Renal cortical epithelial cell (primary cell): Measurements from ENCODE around the gene PDGFRB.

DNA sequence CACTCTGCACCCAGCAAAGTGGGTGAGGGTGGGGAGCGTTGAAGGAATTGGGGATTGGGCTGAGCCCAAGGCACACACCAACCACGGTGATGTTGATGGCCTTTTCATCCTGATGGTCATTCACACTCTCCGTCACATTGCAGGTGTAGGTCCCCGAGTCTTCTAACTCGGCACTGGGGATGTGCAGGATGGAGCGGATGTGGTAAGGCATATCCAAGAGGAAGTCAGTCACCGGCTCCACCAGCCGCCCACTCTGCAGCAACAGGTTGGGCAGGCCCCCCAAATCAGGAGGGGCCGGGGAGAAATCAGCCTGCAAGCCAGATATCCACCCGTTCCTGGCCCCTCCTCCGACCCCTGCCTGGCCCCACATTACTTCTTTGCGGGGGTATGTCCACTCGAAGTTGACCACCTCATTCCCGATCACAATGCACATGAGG lies 22.1 kb downstream of the PDGFRB start:
- RRBS = 89% methylated on average over 3 of the region's 14 CpGs

- RRBS = no CpG with 5 or more reads among the region's 11 CpGs
These were observed 17.0 kb downstream of the PDGFRB start for GRCh38 chr5:150138447-150139267.

DNA sequence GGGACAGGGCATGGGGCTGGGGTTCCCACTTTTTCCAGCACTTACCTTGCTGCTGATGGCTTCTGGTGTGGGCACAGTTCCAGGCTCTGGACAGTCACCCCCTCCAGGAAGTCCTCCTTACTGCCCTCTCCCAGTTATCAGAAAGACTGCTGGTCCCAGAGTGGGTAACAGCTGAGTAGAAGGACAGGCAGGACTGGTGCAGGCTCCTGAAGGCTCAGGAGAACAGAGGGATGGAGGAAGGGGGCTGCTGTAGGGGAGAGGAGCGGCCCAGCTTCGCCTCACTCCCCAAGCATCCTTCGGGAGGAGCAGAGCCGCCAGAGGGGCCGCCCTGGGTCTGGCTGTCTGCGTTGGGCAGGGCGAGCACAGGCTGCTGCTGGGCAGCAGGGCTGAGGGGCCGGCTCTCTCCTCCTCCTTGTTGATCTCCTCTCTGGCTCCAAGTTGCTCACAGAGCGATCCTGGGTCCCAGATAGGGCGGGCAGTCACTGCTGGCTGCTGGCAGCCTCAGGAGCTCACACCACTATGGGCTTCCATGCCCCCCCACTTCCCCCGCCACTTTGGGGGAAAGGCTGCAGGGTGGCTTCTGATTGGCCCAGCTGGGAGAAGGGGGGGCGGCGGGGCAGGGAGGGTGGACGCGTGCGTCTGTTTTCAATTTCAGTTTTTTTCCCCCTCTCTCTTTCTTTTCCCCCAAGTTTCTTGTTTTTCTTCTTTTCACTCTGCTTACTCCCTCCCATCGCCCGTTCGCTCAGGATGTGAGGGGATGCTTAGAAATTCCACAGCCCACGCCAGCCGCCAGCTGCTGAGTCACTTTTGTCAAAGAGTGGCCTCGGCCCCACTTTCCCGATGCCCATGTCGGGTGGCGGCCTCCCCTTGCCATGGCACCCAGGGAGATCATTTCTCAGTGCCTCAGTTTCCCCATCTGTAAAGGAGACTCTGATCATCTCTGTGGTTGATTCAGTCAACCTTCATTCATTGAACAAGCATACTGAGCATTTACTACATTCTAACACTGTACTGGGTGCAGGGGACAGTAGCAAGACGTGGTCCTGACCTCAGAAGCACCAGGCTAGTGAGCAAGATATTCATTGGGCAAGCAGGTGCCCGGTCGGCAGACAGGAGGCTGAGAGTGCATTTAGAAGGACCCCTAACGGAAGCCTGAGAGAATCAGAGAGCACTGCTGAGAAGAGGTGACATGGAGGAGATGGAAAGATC lies at the start of gene PDGFRB:
Gene PDGFRB, minus strand, starts transcription at position 494 of the 1,209 bp plus-strand sequence.
- RRBS = no CpG with 5 or more reads among the region's 29 CpGs

DNA sequence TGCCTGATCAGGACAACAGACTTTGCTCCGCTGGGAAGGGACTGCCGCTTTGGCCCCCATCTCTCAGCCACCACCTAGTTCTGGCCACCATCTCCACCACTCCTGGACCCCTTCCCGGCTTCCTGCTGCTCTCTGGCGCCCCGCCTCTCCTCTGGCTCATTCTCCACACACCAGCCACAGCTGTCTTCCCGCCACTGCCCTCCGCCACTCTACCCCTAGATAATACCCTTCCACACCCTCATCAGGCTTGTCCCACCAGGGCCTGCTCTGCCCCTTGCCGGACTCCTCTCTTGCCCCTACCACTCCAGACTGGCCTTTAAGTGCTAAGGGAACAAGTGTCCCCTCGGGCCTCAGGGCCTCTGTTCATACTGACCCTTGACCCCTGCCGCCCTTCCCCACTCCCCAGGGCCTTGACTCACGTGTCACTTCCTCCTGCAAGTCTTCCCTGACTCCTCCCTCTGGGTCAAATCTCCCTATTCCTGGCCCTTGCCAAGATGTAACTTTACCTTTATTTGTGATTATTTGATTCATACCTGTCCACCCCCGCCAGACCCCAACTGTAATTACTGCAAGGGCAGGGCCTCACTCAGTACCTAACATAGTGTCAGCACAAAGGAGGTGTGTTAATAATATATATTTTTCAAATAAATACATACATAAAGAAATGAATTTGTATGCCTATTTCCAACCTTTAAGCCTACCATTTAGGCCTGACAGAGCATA lies 2.8 kb upstream of the CDX1 start:
- RRBS = no CpG with 5 or more reads among the region's 12 CpGs

- RRBS = no CpG with 5 or more reads among the region's 4 CpGs
These were observed 2.1 kb upstream of the CDX1 start for GRCh38 chr5:150164452-150164999.

GRCh38 chr5:150167127-150167787 lies 679 bp downstream of the CDX1 start:
- RRBS = 12% methylated on average over 20 of the region's 52 CpGs

GRCh38 chr5:150178054-150178777 lies 11.6 kb downstream of the CDX1 start:
- RRBS = no CpG with 5 or more reads among the region's 8 CpGs

- RRBS = no CpG with 5 or more reads among the region's 8 CpGs
These were observed 42.9 kb downstream of the CAMK2A start for GRCh38 chr5:150246545-150247271.

GRCh38 chr5:150316846-150317663 lies 14.3 kb upstream of the ARSI start:
- RRBS = no CpG with 5 or more reads among the region's 12 CpGs

DNA sequence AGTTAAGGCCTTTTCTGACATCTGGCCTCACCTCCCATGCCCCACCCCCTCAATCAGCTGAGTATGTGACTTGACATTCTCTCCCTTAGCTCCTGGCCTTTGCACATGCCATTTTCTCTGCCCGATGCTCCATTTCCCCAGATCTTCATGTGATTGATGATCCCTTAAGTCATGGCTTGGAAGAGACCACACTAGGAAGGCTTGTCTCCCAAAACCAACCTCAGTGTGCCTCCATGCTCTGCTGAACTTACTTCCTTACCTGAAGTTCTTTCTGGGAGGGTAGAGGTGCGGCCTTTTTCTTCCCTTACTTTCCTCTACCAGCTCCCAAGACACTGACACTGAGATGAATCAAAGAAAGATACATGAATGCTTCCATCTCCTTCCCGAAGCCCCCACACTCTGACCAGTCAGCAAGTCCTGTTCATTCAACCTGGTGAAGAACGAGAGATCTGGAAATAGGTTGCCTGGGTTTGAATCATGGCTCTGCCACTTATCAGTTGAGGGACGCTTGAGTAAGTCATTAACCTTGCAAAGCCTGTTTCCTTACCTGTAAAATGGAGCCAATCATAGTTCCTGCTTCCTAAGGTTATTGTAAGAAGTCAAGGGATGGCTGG lies 17.4 kb upstream of the TCOF1 start:
- RRBS = no CpG with 5 or more reads among the region's 5 CpGs

DNA sequence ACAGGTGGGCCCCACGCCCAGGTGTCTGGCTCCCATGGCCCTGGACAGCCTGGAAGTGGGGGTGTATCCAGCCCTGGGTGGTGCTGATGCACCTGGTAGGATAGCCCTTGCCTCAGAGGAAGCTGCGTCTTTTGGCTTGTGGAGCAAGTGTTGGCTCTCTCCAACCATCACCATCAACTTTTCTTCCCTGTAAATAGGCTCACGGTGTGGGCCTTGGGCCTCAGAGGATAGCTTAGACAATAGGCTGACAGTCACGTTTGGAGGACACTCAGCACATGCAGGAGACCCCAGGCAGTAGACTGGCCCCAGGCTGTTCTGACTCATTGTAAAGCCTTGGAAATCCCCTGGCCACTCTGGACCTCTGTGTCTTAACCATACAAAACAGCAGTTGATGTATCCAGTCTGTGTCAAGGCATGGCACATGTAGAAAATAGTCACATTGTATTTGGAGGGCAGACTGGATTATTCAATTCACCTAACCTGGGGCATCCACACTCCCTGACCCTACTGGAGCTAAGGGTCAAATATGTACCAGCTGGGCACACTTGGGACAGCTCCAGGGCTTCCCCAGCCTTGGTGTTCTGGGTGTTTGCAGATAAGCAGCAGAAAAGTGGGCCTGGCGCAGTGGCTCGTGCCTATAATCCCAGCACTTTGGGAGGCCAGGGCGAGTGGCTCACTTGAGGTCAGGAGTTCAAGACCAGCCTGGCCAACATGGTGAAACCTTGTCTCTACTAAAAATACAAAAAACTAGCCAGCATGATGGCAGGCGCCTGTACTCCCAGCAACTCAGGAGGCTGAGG lies 18.5 kb downstream of the CD74 start:
- RRBS = no CpG with 5 or more reads among the region's 8 CpGs

GRCh38 chr5:150435921-150436576 lies 13.5 kb downstream of the RPS14 start:
- RRBS = no CpG with 5 or more reads among the region's 12 CpGs

DNA sequence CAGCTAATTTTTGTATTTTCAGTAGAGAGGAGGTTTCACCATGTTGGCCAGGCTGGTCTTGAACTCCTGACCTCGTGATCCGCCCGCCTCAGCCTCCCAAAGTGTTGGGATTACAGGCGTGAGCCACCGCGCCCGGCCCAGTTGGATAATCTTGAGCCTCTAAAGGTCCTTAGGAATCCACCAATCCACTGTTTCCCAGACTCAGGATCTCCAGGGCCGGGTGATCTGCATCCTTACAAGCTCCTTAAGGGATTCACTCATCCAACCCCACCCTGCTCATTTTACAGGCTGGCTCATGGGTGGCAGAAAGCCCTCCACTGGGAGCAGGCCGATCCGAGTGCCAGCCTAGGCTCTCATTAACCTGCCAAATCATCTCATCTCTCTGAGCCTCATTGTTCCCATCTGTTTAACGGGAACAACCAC lies 23.2 kb upstream of the NDST1 start:
- RRBS = no CpG with 5 or more reads among the region's 11 CpGs

- RRBS = no CpG with 5 or more reads among the region's 13 CpGs
These were observed 7.0 kb upstream of the NDST1 start for GRCh38 chr5:150500754-150501460.

DNA sequence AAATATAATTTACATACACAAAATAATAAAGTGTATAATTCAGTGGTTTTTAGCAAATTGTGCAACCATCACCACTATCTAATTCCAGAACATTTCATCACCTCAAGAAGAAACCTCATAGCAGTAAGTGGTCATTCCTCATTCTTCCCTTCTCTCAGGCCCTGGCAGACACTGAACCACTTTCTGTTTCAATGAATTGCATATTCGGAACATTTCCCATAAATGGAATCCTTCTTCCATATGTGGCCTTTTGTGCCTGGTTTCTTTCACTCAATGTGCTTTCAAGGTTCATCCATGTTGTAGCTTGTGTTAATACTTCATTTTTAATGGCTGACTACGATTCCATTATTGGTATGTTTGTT lies 59.5 kb downstream of the NDST1 start:
- RRBS = no CpG with 5 or more reads among the region's 2 CpGs

GRCh38 chr5:150588173-150588835 lies 52.2 kb upstream of the SYNPO start:
- RRBS = no CpG with 5 or more reads among the region's 6 CpGs

DNA sequence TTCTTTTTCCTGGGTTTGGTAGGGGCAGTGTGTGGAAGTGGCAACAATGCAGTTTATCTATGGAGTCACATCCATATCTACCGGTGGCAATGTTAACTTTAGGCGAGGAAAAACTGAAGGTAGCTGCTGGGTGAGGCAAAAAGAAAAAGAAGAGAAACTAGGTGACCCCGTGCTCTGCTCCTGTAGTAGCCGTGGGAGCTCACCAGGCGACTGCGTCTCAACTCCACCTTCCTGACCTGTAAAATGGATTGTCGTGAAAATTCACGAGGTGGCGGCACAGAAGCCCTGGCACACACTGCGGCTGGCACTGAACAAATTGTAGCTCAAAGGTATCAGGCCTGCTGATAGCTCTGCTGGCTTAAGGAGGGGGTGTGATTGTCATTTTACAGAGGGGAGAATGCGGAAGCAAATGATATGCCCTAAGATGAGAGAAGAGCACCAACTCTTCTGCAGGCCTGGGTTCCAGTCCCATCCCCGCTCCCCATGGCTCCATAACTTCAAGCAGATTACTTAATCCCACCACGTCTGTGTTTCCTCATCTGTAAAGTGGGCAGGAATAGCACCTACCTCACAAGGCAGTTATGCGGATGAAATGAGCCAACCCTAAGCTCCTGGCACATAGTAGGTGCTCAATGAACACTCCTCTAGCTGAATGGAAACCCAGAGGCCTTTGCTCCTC lies 35.9 kb upstream of the SYNPO start:
- RRBS = no CpG with 5 or more reads among the region's 14 CpGs

GRCh38 chr5:150610904-150611607 lies 29.4 kb upstream of the SYNPO start:
- RRBS = no CpG with 5 or more reads among the region's 7 CpGs

DNA sequence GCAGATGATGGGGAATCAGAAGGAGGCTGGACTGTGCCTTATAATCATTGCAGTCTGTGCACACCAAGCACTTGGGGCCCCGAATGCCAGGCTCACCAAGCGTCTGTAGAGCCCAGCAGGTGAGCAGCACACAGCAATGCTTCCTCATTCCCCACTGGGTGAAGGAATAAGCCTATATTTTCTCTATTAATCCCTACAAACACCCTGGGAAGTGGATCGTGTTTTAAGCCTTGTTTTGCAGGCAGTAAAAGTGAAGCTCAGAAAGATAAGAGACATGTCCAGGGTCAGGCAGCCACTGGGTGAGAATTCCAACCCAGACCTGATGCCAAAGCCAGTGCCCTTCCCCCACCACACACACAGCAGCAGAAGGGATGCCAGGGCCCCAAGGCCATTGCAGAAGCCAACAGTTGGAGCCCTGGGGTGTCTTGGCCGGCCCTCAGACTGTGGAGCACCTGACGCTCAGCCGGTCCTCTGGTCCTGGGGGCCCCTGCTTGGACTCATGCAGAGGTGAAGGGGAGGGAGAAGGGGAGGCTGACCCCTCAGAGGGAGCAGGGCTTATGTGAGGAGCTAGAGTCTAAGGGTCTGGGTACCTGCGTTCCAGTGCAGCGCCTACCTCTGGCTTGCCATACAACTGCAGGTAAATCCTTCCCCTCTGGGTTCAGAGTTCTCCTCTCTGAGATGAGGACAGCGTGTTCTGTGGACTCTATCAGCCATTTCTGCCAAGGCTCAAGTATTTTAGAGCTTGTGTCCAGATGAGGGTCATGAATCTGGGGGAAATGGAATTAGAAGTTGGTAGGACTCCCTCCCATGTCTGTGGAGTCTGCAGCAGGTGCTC lies 26.3 kb upstream of the SYNPO start:
- RRBS = no CpG with 5 or more reads among the region's 9 CpGs

- RRBS = no CpG with 5 or more reads among the region's 5 CpGs
These were observed 5.3 kb downstream of the DCTN4 start for GRCh38 chr5:150753485-150754001.